GM19239 (cell line): Measurements from ENCODE around the gene ELOVL7.

GRCh38 chr5:58244762-58245354 lies 215.0 kb downstream of the PLK2 start:
- RRBS = no CpG with 5 or more reads among the region's 6 CpGs

GRCh38 chr5:59140143-59140627 lies 557.3 kb downstream of the RAB3C start:
- RRBS = no CpG with 5 or more reads among the region's 2 CpGs

DNA sequence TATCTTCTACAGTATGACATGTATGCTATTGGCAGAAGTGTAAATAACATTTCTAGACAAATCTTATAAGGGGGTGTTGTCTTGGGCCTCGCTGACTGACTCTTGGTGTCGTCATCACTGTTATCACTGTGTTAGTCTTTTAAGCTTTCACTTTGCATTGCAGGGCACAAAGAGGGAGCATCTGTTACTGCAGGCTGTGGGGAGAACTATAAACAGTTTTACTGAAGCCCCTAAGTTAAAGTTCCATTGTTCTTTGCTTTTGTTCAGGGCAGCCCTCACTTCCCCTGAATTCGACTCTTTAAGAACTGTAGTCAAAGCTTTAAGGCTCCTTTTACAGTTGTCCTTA lies 604.9 kb downstream of the RAB3C start:
- RRBS = no CpG with 5 or more reads among the region's 3 CpGs

- RRBS = no CpG with 5 or more reads among the region's 3 CpGs
These were observed 611.2 kb downstream of the RAB3C start for GRCh38 chr5:59194105-59194448.

DNA sequence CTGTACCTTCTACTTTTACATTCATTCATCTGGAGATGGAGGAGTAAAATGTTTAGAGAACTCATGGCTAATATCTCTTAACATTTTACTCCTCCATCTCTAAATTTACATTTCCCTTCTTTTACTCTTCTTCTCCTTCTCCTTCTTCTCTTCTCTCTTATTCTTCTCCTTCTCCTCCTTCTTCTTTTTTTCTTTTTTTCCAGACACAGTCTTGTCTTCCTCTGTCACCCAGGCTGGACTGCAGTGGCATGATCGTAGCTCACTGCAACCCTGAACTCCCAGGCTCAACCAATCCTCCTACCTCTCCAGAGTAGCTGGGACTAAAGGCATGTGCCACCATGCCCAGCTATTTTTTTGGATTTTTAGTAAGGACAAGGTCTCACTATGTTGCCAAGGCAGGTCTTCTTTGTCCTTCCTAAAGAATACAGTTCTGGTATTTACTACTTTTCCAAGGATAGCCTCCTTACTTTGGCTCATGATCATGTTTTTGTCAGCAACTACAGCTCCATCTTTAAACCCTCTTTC lies 630.2 kb downstream of the RAB3C start:
- RRBS = no CpG with 5 or more reads among the region's 1 CpG

DNA sequence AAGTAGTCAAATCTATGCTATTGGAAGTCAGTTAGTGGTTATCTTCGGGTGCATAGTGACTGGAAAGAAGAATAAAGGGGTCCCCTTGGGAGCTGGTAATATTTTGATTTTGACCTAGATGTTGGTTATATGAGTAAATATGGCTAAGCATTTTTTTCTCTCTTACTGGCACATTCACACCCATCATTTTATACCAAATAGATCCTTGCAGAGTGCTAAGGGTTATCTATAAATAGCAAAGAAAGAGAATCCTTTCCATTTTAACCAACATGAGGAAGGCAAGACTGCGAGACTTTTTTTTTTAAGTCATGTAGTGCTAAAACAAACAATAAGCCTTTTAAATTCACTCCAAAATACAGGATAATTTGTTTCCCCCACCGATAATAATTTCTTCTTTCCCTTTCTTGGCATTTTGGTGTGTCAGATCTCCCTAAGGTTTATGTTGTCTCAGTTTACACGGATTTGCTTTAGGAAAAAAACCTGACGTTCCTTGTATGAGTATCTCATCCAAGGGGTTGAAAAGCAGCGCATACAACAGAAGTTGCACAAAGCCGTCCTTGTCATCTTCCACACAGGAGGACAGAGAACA lies 547.3 kb downstream of the PDE4D start:
- RRBS = no CpG with 5 or more reads among the region's 7 CpGs

DNA sequence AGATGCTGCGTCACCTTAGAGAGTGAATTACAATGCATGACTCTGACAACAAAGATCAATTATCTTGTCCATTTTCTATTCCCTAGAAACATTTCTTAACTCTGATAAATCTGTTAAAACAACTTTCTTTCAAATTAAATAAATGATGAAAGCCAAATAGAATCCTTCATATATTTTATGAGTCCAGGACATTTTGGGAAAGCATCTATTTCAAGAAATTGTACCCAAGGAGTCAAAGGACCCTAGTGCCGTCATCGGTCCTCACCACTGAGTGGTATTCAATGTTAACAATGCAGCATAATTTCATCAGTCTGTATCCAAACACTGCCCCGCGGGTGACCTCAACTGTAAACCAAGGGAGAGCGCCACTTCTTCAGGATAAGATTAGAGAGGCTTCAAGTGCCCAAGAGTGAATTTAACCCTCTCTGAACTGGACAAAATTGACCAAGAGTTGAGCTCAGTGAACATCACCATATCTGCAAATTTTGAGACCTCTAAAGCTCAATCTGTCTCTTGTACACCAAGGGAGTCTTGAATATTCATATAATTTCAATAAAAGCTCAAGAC lies 535.9 kb downstream of the PDE4D start:
- RRBS = no CpG with 5 or more reads among the region's 6 CpGs

DNA sequence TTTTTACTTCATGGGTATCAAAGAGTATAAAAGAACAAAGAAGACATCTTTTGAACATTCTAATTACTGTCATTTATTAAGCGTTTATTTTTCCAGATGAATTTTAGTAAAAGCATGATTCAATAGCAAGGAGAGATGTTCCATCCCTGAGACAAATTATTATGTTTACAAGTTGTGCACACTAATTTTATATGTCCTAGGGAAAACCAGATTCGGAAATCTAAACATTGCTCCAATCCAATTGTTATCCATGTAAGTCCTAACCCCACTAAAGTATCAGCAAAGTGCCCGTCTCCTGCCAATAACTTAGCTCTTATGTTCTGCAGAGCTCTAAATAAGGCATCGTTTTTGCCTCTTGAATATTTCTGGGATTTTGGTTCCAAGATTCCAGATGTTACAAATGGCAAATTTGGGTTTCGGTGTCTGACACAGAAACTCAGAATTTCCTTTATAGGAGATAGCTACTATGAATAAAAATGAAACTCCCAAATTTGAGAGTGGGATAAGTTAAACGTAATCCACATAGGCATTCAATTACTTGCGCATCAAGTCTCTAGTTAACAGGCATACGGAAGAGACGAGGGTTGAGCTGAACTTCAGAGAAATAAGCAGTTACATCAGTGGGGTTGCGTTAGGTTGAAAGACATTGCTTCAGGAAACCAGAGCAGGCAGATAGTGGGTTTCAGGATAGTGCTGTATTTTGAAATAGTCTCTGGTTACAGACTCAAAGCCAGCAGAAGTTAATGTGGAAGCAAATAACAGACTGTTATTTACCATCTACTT lies 533.7 kb downstream of the PDE4D start:
- RRBS = no CpG with 5 or more reads among the region's 10 CpGs

GRCh38 chr5:59583029-59583612 lies 310.4 kb downstream of the PDE4D start:
- RRBS = no CpG with 5 or more reads among the region's 2 CpGs

DNA sequence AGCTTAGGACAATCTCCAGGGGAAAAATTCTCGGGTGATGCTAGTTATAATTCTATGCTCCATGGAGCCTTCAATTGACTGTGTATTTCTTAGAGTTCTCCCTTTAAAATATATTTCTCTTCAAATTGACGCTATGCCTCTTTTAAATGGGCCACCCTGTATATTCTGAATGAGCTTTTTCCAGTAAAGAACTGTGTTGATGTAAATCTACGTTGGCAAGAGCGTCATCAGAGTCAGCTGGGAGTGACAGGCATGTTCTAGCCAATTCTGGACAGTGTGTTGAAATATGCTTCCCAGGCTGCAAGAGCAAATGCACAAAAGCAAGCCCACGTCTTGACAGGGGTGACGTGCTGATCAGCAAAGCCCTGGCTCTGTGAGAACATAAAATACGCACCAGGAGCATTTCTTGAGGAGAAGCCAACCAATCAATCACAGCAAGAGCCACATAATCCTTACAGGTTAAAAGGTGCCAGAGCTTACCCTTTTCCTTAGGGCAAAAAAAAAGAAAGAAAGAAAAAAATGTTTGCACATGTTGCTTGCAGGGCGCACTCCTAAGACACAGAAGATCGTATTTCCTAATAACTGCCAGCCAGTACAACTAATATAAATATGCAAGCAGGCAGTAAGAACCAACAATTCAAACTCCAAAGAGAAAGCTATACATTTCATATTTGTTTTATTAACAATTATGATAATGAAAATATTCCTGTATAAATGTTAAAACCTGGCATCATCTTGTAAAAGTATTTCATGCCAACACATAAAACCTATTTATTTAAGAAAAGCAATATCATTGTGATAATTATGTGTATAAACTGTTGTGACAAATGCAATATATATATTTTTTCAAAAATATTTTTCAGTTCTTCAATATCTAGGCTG lies 148.0 kb downstream of the PDE4D start:
- RRBS = no CpG with 5 or more reads among the region's 9 CpGs

DNA sequence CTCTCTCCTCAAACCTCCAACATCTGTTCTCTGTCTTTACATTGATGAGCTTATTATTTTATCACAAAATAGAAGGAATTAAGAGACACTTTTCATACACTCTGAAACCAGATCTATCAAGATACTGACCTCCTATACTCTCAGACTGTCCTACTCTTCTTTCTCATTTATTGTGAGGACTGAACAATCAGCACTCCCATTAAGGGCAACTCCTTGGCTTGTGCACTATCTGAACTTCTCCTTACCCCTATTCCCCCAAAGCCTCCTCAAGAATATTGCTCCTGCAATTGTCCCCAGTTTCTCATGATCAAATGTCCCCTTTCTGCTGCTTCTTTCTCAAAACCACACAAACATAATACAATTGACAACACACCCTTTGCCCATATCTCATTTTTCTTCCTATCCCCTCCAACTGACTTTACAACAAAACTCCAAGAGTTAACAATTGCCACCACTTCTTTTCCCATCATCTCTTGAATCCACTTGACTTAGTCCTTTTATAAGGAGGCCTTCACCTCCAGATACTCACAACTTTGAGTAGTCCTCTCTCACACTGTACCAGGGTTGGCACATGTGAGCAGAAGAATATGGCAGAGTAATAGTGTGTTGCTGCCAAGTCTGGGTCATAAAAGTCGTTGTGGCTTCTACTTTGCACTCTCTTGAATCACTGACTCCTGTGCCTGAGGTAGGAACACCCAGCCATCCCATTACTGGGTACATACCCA lies 145.8 kb downstream of the PDE4D start:
- RRBS = no CpG with 5 or more reads among the region's 1 CpG

- RRBS = no CpG with 5 or more reads among the region's 1 CpG
These were observed 303.0 kb upstream of the PDE4D start for GRCh38 chr5:60196553-60196909.

DNA sequence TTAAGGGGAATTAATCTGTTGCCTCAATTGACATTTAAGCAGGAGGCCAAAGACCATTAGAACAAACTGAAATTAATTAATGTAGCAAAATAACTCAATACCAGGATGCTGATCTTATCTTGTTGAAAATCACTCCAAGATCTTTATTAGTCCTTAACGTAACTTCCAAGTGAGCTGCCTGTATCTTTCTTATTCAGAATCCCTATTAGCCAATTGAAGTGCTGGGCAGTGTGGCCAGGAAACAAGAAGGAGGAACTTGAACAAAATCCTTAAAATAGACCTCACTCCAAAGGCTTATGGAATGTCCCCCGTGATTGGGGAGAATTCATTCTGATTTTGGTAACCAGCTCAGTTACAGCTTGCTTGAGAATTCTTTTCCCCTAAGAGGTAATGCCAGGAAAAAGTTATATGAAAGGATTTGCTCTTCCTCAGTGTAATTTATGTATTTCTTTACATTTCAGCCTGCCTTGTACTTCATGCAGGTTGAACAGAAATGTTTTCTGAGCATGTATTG lies 171.0 kb downstream of the DEPDC1B start:
- RRBS = no CpG with 5 or more reads among the region's 2 CpGs

- RRBS = no CpG with 5 or more reads among the region's 4 CpGs
These were observed 158.9 kb downstream of the DEPDC1B start for GRCh38 chr5:60540841-60541612.

GRCh38 chr5:60842760-60843844 lies 967 bp downstream of the ELOVL7 start:
- RRBS = 1% methylated on average over 15 of the region's 64 CpGs

GRCh38 chr5:60843845-60844799 lies at the start of gene ELOVL7:
ELOVL7 (minus strand) TSS chr5:60844269.
- RRBS = 3% methylated on average over 67 of the region's 100 CpGs

GRCh38 chr5:61279964-61280520 lies 52.0 kb upstream of the ZSWIM6 start:
- RRBS = no CpG with 5 or more reads among the region's 1 CpG

DNA sequence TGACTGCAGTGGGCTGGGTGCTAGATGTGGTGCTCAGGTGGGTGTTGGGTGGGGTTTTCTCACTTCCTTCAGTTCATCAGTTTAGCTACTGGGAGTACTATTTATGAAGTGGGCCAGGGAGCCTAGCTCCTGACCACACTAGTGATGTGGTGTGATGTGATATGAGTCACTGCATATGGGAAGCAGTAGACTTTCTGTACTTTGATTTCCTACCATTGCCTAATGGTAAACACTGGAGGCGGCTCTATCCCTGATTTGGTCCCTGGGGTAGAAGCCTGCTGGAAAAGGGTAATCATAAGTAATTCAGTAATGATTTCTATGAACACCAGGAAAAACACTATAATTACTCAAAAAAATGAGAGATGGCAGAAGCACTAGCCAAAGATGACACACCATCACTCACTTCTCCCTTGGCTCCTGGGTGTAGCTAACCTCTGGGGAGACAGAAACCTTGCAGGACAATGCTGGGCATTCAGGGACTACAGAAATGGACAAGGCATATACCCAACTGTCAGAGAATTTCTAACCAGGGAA lies 3.8 kb upstream of the ZSWIM6 start:
- RRBS = no CpG with 5 or more reads among the region's 1 CpG

DNA sequence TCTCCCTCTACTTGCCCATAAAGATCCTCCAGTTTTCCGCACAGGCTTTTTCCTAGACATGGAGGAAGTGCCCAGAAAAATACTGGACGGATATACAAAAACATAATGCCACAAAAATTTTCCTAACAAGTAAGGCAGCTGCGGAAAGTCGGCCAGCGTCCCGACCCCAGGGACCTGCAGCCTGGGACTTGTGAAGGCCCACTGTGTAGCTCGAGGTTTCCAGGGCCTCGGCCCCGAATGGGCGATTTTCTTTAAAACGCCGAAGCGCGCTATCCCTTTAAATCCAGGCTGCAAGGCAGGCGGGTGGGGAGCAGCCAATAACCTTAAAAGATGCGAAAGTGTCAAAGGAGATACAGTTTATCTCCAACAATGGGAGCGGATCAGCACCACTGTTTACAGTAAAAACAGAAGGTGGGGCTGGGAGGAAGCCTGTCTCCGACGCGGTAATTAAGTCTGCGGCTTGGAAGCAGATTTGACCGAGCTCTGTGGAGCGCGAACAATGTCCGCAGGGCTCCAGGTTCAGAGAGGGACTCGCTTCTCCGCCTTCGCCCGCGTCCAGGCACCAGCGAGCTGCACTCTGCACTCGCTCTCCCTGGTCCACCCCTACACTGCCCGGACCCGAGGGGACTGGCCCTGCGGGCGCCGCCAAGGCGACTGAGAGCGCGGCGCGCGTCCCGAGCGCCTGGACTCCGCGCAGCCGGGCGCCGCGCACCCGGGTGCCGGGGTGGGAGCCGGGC lies 1.6 kb upstream of the ZSWIM6 start:
- RRBS = under 1% methylated on average over 13 of the region's 54 CpGs

GRCh38 chr5:61336220-61336752 lies 4.2 kb downstream of the ZSWIM6 start:
- RRBS = no CpG with 5 or more reads among the region's 14 CpGs